Mesangial cell (primary cell): ENCODE measurements around the gene PISD.

DNA sequence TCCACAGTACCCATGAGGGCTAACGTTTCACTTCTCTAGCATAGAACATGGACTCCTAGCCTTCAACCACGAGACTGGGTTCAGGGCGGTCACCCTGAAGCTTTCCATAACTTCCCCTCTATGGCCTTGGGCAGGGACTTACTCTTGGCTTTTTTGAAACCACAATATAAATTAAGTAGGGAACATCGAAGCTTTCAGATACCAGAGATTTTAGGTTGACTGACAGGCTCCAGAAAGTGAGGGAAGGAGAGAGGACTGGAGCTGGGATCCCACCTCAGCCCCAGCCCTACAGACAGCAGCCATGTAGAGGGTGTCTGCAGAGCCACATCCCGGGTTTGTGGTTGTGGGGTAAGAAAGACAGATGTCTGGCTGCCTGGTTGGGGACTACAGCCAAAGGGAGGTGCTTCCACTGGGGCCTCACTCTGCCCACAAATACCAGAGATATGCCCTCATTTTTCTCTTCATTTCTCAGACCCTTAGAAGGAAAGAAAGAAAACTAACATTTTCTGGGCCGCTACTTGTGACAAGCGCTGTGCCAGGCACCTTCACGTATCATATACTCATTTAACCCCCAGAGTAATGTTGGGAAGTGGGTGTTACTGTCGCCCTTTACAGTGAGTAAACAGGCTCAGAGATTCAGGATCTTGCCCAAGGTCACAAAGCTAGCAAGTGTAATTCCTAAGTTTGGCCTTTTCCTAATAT, 2.4 kb downstream of the TBC1D10A start:
- RAMPAGE, long total RNA, result no peak

DNA sequence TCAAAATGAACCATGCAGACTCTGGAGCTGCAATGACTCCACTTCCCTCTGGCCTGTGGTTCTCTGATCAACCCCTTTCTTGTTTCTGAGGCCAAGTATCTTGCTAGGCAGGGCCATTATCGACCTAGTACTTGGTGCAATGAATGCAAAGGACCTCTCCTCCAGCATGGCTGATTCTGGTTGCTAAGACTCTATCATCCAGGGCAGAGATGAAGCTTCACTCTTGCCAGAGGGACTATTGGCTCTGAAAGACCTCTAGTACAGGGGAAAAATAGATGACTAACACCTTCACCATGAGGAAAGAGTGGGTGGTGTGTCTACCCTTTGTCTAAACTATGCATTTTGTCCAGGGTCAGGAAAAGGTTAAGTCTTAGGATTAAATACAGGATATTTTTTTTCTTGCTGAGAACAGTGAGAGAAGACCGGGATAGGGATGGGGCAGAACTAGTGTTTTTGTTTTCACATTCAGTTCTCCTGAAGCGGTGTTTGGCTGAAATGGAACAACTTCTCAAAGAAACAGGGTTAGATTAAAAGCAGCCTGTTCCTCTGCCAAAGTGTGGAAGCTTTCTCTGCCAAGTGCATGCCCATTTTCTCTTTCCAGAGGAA, 5.1 kb upstream of the MTFP1 start:
- RAMPAGE, long total RNA, result no peak

- RAMPAGE, long total RNA, result no peak
Measured at GRCh38 chr22:30422729-30423528, 2.6 kb upstream of the MTFP1 start.

DNA sequence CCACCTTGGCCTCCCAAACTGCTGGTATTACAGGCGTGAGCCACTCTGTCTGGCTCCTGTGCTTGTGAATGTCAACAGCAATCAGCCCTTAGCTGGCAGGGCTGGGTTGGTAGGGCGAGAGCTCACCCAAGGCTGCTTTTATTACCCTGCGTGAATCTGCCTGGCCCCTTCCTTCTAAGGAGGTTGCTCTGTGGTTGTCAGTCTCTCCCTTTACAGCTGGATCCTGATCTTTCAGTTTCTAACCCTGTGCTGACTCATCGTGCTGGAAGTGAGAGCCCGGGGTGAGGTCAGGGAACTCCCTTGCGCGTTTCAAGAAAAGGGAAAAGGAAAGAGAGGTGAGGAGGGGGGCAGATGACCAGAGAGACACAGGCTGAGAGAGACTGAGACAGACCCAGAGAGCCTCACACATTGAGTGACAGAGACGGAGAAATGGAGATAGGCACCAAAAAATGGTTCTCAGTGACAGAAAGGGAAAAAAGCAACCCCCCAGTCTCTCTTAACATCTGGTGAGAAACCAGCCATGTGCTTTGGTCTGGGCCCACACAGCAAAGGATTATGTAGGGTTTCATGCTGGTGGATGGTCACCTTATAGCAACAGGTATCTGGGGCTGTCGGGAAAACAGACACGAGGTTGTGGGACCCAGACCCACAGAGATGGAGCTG, 2.4 kb downstream of the TCN2 start:
- RAMPAGE, long total RNA, result no peak

GRCh38 chr22:30636360-30637001, 900 bp downstream of the SLC35E4 start:
- RAMPAGE, long total RNA, result no peak

DNA sequence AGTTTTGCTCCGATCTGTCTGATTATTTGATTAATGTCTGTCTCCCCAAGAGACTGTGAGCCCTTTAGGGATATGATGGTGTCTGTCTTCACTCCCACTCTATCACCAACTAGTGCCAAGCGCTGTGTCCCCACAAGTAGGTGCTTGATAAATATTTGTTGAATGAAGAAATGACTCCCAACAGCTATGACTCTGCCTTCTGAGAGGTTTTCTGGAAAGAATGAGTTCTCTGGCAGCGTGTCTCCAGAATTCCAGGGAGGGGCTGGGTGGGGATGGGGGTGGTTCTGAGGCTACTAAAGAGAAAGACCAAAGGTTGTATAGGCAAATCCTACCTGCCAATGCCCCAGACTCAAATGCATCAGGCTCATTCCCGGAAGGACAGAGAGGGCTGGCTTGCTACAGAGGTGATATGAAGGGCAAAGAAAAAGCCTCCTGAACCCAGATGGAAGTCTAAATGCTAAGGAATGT, 2.0 kb downstream of the DUSP18 start:
- RAMPAGE, long total RNA, result no peak

GRCh38 chr22:30668400-30668972, 811 bp upstream of the DUSP18 start:
- RAMPAGE, long total RNA, result no peak

- RAMPAGE, long total RNA, result no peak
Measured at GRCh38 chr22:31081492-31081732, 294 bp downstream of the SMTN start.

DNA sequence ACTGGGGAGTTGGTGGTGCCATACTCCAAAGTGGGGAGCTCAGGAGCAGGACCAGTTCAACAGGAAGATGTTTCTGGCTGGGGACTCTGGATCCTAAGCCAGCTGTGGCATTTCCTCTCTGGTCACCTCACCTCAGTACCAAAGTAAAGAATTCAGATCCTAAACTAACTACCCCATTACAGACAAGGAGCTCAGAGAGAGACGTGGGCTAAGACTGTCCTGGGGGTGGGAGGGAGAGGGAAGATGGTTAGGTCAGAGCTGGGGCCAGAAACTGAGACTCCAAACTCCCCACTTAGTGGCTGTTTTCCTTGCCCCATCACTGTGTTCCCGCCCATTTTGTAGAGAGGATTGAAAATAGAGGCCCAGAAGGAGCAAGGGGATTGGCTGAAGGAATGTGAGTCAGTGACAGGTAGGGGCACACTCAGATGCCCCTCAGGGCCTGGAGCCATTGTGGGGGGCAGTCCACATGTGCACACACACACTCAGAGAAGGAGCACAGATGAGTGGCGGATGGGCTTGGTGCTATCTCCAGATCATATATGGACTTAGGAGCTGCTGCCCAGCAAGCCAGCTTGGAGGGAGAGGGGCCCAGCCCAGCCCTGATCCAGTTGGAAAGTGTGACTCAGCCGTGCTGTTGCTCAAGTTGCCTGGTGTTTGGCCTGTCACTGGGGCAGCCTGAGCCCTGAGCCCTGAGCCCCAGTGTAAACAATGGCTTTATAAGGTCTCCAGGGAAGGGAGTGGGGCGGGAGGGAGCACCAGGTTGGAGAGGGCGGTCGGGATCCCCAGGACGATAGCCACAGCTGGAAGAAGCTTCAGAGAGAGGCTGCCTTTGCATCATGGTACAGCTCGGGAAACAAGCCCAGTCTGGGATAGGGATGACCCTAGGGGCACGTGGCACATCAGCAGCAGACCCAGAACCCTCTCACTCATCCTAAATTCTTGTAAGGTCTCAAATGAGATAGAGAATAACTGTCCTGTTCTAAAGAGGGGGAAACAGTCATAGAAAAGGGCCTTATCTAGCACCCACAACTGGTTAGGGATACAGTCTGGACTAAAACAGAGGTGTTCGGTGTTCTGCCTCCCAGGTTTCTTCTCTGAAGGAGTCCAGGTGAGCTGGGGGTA, 5.0 kb downstream of the SELENOM start:
- RAMPAGE, long total RNA, result no peak

DNA sequence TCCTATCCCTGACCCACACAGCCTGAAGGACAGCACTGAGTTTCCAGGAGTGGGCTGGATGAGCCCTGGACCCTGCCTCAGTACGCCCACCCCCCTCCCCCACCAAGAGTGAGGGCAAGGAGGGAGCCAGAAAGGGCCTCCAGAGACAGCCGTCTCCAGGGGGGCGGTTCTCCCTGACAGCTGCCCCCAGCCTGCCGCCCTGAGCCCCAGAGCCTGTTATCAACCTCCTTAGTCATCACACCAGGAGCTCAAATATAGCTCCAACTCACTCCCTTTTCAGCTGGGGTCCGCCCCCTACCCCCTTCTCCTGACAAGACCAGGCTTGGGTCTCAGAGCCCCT, 2.6 kb upstream of the INPP5J start:
- RAMPAGE, long total RNA, result no peak

GRCh38 chr22:31131627-31132150, 8.6 kb downstream of the PLA2G3 start:
- RAMPAGE, long total RNA, result no peak

DNA sequence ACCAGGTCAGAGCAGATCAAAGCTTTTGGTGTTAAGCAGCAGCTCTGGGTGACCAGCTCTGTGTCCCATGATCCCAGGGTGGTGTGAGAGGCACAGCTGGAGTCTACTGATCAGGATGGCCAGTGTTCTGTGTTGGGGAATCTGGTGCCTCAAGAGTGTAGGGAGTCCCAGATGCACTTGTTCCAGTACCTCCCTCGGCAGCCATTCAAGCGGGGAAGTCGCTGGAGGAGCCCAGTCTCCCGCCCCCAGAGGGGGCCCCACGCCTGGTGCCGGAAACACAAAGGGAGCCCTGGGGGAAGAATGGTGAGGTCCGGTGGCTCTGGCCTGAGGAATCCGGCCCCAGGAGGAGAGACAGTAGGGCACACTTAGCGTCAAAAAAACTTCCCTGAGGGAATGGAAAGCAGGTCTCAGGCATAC, 2.4 kb downstream of the PATZ1 start:
- RAMPAGE, long total RNA, result no peak

DNA sequence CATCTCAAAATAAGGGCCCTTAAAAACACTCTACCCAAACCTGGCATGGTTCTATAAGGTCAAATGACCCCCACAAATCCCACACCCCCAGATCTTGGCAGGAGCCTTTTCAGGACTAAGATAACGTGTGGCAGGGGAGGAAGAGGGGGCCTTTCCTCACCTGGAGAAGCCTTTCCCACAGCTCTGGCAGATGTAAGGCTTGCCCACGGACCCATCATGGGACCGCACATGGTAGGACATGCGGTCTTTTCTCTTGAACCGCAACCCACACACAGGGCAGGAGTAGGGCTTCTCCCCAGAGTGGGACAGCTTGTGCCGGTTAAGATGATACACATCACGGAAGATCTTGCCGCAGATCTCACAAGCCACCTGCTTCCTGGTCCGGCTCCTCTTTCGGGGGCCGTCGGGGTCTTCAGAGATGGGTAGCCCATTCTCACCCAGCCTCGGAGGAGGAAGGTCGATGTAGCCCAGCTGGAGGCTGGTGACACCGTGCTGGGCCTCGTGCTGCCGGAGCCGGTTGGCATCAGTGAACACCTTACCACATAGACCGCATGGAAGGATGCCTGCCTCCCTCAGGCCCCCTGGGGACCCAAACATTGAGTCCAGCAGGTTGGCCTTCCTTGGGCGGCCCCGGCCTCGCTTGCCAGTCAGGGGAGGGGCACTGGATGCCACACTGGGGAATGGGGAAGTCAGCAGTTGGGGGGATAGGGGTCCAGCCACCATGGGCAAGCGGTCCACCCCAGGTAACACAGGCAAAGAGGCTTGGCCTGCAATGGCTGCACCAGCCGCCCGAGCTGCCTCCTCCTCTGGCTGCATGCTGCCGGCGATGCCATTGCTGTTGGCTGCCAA, 1.8 kb downstream of the PATZ1 start:
- RAMPAGE, long total RNA, result no peak

DNA sequence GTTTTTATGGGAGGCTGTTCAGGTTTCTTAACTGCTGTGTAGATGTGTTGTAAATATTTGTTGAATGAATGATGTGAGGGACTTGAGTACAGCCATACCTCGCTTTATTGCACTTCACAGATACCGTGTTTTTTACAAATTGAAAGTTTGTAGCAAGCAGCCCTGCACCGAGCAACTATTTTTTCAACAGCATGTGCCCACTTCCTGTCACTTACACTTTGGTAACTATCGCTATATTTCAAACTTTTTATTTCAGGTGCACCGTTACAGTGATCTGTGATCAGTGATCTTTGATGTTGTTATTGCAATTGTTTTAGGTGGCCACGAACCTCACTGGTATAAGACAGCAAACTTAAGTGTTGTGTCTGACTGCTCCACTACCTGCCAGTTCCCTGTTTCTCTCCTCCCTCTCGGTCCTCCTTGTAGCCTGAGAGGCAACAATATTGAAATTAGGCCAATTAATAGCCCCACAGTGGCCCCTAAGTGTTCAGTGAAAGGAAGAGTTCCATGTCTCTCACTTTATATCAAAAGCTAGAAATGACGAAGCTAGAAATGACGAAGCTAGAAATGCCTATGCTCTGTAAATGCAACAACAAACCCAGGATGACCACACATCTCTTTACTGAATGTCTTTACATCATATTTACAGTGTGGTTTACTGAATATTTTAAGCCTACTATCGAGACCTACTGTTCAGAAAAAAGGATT, 946 bp downstream of the SFI1 start:
- RAMPAGE, long total RNA, result no peak

DNA sequence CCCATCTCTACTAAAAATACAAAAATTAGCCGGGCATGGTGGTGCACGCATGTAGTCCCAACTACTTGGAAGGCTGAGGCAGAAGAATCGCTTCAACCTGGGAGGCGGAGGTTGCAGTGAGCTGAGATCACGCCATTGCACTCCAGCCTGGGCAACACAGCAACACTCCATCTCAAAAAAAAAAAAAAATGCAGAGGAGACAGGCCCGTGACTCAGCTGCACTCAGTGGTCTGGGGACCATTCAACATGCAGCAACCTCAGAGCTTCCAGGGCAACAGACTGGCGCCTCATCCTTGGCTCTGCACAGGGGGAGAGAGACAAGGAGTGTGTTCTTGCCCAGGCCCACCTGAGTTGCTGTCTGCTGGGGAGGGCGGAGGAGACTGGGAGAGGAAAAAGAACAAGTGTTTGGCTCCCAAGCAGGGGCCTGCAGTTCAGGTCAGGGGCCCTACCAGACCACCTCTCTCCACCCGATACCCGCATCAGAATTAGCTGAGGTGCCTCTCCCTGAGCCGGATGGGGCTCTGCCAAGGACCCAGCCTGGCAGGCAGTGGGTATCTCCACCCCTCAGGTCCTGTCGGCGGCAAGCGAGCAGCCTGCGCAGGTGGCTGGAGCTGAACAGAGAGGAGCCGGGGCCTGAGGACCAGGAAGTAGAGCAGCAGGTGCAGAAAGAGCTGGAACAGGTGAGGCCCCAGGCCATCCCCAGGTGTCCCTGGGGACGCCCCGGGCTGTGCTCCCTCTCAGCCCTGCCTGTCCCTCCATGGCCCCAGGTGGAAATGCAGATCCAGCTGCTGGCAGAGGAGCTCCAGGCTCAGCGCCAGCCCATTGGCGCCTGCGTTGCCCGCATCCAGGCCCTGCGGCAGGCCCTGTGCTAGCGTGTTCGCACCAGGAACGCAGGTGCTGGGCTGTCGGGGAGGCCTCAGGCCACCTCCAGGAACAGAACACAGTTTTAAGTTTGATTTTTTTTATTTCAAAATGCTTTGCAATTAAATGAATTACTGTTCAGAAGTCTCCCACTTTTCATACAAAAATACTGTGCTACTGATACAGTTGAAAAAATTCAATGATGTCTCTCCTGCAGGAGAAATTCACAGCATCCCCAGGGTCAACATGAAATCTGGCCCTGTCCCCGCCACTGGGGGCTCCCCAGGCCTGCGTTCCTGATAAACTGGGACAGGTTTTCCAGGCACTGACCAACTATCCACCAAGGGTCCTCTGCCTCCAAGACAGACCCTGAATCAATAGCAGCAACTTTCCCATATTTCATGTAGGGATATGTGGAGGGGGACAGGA, 44.0 kb downstream of the PISD start:
- RAMPAGE, long total RNA, result no peak

DNA sequence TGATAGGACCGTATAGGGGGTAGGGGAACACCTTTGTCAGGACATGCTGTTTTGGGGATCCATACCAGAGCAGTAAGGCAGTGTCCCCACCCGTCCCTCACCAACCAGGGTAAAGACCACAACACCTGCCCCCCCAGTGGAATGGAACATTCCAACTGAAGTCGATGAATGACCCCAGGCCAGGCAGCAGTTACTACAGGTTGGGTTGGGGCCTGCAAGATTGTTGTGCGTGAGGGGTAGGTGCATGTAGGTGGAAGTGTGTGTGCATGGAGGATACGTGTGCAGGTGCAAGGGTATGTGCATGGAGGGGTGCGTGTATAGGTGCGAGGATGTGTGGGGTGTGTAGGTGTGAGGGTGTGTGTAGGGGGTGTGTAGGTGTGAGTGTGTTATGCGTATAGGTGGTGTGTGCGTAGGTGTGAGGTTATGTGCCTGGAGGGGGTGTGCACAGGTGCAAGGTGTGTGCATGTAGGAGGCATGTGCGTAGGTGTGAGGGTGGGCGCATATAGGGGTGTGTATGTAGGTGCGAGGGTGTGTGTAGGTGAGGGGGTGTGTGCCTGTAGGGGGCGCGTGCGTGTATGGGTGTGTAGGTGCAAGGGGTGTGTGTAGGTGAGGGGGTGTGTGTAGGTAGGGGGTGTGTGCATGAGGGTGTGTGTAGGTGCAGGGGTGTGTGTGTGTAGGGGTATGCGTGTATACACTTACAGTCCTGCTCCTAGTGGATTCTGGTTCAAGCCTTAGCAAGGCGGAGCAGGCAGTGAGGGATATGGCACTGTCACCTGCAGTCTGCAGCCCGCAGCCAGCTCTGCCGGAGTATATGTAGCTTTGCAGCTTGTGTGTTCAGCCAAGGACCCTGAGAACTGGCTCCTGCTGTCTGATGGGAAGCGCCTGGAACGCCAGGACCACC, 32.8 kb downstream of the PISD start:
- RAMPAGE, long total RNA, result no peak

GRCh38 chr22:31662086-31662802, at the start of gene PISD:
Gene PISD (minus strand): TSS chr22:31662215.
- RAMPAGE, long total RNA, result start-site peak on the minus strand at chr22:31662214-31662221, 136 reads

- RAMPAGE, long total RNA, result no peak
Measured at GRCh38 chr22:31716548-31717522, 33.1 kb downstream of the PRR14L start.

DNA sequence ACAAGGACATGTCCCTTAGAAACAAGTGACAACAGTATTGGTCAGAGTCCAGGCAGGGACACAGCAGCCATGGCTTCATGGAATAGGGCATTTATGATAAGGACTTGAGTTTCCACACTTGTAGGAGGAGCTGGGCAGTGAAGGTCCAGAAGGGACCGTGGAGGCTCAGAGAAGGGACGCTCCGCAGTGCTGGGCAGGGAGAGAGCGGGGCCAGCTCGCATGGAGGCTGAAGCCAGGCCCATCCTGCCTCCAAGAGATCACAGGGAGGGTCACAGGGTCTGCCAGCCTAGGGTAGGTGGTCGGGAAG, 22.9 kb upstream of the RFPL3 start:
- RAMPAGE, long total RNA, result no peak

DNA sequence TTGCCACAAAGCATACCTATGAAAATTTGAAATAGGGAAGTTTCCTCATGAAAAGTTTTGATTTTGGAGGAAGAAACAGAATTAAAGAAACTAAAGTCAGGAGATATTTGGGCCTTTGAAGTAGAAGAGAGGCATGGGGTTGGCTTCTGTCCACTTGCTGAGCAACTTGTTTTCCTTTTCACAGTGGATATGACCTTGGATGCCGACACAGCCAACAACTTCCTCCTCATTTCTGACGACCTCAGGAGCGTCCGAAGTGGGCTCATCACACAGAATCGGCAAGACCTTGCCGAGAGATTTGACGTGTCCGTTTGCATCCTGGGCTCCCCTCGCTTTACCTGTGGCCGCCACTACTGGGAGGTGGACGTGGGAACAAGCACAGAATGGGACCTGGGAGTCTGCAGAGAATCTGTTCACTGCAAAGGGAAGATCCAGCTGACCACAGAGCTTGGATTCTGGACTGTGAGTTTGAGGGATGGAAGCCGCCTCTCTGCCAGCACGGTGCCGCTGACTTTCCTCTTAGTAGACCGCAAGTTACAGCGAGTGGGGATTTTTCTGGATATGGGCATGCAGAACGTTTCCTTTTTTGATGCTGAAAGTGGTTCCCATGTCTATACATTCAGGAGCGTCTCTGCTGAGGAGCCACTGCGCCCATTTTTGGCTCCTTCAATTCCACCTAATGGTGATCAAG, 2.5 kb downstream of the RFPL3 start:
- RAMPAGE, long total RNA, result no peak